ENCODE measurements around a stretch of chr21.

- PRO-cap, 2 experiments = no peak in any of the 2 experiments
These were observed 283.0 kb downstream of the DSCAM start for GRCh38 chr21:40563792-40564554.

DNA sequence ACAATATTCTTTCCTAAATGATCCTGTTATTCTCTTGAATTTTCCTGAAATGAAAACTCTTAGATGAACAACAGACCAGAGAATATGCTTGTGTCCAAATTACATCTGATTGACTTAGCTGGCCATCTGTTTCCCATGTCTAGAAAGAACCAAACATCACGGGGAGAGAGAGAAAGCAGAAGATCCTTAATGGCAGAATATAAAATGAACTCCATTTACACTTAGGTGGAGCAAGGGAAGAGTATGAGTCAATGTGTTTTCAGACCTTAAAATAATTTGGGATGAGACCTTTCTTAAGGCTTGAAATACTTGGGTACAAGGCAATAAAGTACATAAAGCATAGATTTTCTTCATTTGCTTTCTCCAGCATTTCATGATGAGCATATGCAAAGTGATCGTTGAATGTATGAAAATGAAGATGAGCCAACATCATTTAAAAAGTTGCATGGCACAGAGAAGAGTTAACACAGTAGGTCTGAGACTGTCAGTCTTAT is 162.1 kb downstream of the DSCAM start:
- PRO-cap, 2 experiments = no peak in any of the 2 experiments

DNA sequence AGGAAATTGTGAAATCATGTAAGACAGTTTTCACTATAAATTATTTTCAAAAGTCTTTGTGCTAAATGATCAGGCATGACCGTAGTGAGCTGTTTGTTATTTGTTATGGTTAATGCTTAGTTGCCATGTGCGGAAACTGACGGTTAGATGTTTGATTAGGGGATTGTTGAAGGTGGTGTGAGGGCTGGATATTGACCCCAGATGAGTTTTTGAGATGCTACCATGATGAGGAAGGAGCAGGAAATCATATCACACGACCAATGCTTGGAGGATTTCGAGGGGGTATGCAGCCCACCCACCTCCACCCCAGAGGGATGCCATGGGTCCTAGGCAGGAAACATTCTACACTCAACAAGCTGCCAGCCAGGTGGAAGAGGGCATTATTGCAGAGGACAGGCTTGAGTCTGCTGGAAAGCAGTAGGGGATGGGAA is 34.1 kb downstream of the BACE2 start:
- PRO-cap, 2 experiments = no peak in any of the 2 experiments

- PRO-cap, 2 experiments = no peak in any of the 2 experiments
These were observed 74.2 kb upstream of the FAM3B start for GRCh38 chr21:41242327-41242844.

GRCh38 chr21:41257402-41258136 is 59.0 kb upstream of the FAM3B start:
- PRO-cap, 2 experiments = no peak in any of the 2 experiments

DNA sequence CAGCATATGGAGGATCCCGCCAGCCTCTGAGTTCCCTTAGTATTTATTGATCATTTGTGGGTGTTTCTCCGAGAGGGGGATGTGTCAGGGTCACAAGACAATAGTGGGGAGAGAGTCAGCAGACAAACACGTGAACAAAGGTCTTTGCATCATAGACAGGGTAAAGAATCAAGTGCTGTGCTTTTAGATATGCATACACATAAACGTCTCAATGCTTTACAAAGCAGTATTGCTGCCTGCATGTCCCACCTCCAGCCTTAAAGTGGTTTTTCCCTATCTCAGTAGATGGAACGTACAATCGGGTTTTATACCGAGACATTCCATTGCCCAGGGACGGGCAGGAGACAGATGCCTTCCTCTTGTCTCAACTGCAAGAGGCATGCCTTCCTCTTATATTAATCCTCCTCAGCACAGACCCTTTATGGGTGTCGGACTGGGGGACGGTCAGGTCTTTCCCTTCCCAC is 5.0 kb upstream of the MX1 start:
- PRO-cap, 2 experiments = no peak in any of the 2 experiments

DNA sequence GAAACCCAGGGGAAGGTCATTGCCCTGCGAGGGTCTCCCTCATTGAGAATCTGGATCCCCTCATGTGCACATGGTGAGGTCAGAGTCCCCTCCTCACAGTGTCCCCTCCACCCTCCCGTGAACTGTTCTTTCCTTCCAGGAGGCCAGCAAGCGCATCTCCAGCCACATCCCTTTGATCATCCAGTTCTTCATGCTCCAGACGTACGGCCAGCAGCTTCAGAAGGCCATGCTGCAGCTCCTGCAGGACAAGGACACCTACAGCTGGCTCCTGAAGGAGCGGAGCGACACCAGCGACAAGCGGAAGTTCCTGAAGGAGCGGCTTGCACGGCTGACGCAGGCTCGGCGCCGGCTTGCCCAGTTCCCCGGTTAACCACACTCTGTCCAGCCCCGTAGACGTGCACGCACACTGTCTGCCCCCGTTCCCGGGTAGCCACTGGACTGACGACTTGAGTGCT is 32.4 kb downstream of the MX1 start:
- PRO-cap, 2 experiments = no peak in any of the 2 experiments

- PRO-cap, 2 experiments = no peak in any of the 2 experiments
These were observed 8.2 kb downstream of the TMPRSS2 start for GRCh38 chr21:41499808-41500159.

DNA sequence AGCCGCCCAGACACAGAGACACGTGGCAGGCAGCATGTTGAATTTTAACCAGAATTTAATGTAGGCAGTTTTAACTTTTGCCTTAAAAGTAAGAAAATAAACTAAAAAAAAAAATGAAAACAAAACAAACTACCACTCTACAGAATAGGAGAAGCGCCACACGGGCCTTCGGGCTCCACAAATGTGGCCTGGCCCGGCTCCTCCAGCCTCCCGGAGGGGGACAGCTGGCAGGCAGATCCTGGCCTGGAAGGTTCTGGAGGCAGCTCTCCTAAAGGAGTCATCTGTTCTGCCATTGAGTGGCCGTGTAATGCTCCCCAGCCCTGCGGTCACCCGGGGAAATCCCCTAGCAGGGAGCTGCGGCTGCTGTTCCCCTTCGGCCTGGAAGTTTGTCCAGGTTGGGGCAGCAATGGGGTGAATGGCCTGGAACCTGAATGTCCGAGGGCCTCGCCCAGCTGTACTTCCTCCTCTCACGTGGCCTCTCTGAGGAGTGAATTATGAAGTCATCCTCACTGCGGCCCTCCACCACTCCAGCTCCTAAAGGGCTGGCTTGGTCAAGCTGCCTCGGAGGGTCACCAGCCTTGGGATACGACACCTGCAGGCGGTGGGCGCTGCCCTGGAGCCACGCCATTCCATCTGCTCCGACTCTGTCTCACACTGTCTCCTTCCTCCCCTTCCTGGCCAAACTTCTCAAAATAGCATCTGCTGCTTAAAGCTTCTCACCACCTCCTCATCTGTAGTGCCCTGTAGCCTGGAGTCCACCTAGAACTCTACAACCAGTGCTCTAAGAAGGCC is 54.2 kb upstream of the TMPRSS2 start:
- PRO-cap, 2 experiments = no peak in any of the 2 experiments

DNA sequence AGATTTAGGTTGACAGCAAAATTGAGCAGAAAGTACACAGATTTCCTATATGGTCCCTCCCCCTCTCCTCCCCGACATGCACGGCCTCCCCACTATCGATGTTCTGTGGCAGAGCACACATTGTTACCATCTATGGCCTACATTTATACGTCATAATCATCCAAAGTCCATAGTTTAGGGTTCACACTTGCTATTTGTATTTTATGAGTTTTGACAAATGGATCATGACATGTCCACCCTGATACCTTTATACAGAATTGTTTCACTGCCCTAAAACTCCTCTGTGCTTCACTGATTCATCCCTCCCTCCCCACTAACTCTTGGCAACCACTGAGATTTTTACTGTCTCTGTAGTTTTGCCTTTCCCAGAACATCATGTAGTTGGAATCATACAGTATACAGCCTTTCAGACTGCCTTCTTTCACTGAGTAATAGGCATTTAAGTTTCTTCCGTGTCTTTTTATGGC is 66.4 kb upstream of the TMPRSS2 start:
- PRO-cap, 2 experiments = no peak in any of the 2 experiments

GRCh38 chr21:41580761-41581627 is 73.0 kb upstream of the TMPRSS2 start:
- PRO-cap, 2 experiments = no peak in any of the 2 experiments

- PRO-cap, 2 experiments = no peak in any of the 2 experiments
These were observed 60.3 kb downstream of the RIPK4 start for GRCh38 chr21:41706550-41706936.

GRCh38 chr21:41878879-41879205 is 302 bp downstream of the PRDM15 start:
- PRO-cap, 2 experiments = peak in 2 of 2 experiments; most common plus-strand start chr21:41879099 (in 2); most common minus-strand start chr21:41879057 (in 2)

DNA sequence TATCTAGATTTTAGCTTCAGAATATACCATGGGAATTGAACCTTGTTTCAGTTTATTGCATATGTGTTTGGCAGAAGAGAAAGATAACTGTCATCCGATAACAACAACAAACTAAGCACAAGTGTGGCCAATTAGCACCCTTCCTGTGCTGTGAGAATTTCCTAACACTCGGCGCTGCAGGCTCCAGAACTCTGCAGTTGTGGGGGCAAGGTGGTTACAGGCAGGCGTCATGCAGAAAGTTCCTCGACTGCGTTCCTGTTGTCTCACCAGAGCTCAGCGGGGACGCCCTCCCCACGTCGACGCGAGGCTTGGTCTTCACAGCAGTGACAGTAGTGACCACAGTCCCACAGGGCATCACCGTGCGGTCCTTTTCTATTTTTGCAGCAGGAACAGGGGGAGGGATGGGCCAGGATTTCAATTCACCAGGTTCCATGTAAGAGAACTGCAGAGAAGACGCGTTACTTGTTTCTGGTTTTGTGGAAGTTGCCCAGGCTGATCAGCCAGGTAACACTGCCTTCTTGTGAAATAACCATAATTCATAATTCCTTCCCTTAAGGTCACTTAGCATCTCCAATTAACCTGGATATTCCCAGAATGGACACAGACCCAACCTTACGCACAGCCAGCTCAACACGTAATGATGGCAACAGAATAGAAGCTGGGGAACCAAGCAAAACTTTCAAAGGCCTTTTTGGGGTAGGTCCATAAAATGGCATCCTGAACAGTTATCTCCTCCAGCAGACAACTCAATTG is 27.8 kb upstream of the PRDM15 start:
- PRO-cap, 2 experiments = no peak in any of the 2 experiments

- PRO-cap, 2 experiments = no peak in any of the 2 experiments
These were observed 2.7 kb downstream of the C2CD2 start for GRCh38 chr21:41950797-41951752.

DNA sequence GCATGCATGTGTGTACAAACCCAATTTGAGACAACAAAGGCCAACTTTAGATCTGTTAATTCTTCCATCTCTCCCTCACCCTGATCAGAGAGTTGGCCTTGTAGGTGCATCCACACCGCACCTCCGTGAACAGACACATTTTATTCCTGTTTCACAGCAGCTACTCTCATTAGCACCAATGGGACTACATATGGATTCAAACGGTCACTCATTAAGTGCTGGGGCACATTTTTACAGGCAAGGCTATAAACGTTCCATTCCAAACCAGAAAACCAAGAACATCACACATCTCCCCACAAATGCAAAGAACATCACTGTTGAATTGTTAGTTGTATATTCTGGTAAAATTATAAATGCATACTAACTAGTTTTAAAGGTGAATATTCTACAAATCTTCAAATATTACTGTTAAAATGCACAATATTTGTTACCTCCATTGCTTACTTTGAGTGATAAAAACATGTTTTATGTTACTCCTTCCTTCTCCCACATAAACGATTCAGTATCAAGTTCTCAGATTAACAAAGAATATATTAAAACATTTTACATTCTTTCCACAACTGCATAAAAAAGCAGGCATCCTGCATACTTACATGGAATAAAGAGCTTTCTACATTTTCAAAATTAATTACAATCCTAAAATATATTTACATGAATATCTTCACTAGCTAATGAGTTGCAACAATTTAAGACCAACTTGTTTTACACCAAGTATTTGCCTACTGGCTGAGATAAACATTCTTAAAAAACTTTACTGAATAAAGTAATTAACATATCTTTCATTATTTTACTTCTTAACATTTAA is 22.2 kb downstream of the ZBTB21 start:
- PRO-cap, 2 experiments = no peak in any of the 2 experiments

DNA sequence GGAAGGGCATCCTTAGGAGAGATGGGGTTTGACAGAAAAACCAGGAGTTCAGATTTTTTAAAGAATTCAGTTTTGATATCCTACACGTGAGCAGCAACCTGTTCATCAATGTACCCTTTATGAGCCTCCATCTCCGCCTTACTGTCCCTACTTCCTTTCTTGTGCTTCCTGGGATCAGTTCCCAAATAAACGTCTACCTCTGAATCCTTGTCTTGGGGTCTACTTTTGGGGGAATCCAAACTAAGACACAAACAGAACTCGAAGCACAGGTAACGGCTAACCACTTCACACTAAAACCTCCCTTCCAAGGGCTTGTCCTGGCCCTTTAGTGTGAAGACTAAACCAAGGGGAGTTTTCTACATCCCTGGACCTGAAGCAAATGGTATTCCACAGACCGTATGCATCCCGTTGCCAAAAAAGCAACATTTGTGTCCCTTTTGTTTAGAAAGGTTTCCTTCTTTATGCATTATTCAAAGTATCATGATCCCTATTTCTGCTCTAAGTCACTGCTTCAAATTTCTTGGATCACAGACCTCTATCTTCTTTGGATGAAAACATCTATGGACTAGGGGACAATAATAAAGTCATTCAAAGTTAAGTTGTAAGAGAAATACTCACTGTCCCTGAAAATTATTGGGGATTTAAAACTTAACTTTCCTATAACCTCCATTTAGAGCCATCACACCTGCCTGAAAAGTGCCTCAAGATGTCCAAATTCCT is 9.8 kb downstream of the ZBTB21 start:
- PRO-cap, 2 experiments = no peak in any of the 2 experiments

DNA sequence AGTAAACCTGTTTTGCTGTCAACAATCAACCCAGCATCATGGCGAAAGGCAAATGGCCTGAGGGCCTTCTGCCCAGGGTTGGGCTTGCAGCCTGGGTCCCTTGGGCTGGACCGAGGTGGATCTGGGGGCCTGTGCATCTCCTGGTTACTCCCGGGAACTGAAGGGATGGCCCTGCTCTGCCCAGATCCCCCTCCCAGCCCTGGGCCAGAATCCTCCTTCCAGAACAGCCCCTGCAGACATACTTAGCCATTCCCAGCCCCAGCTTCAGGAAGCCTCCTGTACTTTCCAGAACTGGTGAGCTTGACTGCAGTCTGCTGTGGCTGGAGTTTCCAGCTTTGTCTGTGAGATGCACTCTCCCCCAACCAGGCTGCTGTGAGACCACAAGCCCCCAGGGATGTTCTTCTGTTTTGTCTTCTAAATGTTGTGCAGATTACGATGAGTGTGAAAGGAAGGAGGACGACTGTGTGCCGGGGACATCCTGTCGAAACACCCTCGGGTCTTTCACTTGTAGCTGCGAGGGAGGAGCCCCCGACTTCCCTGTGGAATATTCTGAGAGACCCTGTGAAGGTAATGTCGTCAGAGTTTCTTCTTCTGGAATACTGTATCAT is 49.6 kb downstream of the UMODL1 start:
- PRO-cap, 2 experiments = no peak in any of the 2 experiments

- PRO-cap, 2 experiments = no peak in any of the 2 experiments
These were observed 19.4 kb upstream of the ABCG1 start for GRCh38 chr21:42199364-42200058.

DNA sequence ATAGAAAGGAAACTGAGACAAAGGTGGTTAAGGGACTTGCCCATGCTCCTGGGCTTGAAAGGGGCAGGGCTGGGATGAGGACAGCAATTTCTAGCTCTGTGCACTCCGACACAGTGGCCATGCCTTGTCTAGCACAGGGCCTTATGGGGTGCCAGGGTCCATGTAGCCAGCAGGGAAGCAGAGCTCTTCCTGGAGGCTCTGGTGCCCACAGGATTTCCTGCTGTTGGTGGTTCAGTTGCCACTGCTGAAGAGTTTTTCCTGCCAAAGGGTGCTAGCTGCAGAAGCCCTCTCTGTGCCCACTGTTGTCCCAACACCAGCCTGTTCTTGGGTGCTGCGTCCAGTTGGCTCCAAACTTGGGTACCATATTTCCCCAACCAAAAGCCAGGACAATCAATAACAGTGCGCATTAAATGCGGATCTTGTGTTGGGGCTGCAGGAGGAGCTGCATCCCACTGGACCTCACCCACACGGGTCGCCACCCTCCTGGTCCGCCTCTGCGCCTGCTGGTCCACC is 9.6 kb downstream of the ABCG1 start:
- PRO-cap, 2 experiments = no peak in any of the 2 experiments

Measured in right ventricle myocardium (tissue), 1 donor.